AG10803 (cell line): ENCODE measurements around a stretch of chr7.

DNA sequence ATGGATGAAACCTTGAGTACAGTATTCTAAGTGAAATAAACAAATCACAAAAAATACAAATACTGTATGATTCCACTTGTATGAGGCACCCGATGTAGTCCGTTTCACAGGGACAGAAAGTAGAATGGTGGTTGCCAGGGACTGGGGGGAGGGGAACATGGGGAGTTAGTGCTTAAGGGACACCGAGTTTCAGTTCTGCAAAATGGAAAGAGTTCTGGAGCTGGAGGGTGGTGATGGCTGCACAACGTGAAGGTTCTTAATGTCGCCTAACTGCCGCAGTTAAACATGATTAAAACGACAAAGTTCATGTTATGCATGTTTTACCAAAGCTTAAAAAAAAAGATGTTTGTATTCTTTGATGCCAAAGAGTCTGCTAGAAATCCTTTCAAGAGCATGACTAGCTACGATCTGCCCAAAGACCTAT is 7.2 kb downstream of the TNS3 start:
- RRBS, result no CpG with 5 or more reads among the region's 8 CpGs

GRCh38 chr7:47757894-47758450 is 176.1 kb upstream of the TNS3 start:
- RRBS, result no CpG with 5 or more reads among the region's 10 CpGs

DNA sequence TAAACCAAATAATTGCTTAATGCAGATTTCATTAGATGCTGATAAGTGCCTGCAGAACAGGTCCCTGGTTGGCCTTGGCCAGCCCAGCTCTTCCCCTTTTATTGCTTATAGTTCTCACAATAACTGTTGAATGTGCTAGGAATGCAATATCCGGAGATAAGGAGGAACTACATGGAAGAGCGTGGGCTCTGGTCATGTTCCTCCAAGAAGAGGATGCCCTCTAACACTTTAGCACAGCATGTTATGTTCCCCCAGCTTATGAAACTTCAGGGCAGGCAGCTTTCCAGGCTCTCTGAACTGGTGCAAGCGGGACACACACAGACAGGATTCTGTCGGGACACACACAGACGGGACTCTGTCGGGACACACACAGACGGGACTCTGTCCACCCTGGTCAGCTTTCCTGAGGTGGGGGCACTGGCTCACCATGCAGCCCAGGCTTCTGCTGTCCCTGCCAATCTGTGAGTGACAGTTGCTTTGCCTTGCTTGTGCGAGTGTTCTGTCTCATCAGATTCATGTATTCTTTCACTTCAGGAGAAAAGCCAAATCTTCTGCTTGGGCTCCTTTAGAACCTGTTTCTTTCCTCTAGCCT is 141.5 kb downstream of the PKD1L1 start:
- RRBS, result no CpG with 5 or more reads among the region's 8 CpGs

- RRBS, result no CpG with 5 or more reads among the region's 7 CpGs
Observed at GRCh38 chr7:47969497-47969973, 9.9 kb downstream of the HUS1 start.

- RRBS, result no CpG with 5 or more reads among the region's 1 CpG
Observed at GRCh38 chr7:47970950-47971175, 8.6 kb downstream of the HUS1 start.

DNA sequence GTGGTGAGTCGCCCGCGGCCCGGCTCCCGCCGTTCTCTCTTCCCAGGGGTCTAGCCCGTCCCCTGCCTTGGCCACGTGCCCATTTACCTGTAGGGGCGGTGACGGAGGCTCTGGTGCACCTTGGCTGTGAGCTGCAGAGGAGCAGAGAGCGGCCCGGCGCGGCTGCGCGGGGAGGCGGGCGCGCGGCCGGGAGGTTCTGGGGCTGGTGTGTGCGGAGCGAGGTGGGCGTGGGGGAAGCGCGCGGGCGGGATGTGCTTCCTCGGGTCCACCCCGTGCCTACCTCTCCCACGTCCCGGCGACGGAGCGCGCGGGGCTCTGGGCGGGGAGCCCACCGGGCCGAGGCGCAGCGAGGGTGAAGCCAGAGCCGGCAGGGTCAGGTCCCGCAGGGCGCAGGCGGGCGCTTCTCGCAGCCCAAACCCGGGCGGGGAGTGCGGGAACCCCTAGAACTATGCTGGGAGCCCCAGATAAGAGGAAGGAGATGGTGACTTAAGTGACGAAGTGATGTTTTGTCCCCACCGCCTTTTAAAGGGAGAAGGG is 419 bp downstream of the UPP1 start:
- RRBS, result 7% methylated on average over 25 of the region's 53 CpGs

- RRBS, result 89% methylated on average over 4 of the region's 18 CpGs
Observed at GRCh38 chr7:48101497-48102754, 12.9 kb downstream of the UPP1 start.

- RRBS, result 95% methylated on average over 2 of the region's 15 CpGs
Observed at GRCh38 chr7:48108126-48108556, 19.1 kb downstream of the UPP1 start.

GRCh38 chr7:49775629-49776254 is 2.3 kb downstream of the VWC2 start:
- RRBS, result 3% methylated on average over 36 of the region's 65 CpGs

GRCh38 chr7:50303354-50303566 is 1.3 kb upstream of the IKZF1 start:
- RRBS, result no CpG with 5 or more reads among the region's 14 CpGs

DNA sequence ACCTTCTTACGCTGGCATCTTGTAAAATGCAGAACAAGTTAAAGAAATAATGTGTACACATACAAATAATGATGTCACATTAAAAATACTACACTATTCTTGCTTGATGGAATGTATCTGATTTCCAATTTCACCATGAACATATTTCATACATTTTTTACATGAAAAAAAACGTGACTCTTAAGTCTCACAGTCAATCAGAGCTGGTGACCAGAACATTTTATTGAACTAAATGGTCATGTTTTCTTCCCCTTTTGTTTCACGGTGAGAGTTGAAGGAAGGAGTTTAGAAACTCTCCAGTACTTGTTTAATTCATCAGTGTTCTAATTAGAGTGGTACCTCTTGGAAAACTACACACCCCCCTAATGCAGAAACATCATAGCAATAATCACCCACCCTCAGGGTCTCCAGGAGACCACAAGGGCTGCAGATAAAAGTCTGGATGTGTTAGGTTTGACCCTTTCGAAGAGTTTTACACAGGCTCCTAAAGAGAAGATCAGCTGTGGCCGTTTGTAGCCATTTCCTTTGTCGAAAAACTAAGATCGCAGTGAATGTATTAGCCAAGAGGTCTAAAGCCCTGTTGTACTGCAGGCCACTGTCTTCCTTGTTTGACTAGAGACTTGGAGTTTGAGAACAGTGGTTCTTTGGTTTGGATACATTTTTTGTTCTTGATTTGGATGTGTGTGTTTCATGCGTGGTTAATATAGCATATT is 1.8 kb downstream of the IKZF1 start:
- RRBS, result no CpG with 5 or more reads among the region's 8 CpGs

DNA sequence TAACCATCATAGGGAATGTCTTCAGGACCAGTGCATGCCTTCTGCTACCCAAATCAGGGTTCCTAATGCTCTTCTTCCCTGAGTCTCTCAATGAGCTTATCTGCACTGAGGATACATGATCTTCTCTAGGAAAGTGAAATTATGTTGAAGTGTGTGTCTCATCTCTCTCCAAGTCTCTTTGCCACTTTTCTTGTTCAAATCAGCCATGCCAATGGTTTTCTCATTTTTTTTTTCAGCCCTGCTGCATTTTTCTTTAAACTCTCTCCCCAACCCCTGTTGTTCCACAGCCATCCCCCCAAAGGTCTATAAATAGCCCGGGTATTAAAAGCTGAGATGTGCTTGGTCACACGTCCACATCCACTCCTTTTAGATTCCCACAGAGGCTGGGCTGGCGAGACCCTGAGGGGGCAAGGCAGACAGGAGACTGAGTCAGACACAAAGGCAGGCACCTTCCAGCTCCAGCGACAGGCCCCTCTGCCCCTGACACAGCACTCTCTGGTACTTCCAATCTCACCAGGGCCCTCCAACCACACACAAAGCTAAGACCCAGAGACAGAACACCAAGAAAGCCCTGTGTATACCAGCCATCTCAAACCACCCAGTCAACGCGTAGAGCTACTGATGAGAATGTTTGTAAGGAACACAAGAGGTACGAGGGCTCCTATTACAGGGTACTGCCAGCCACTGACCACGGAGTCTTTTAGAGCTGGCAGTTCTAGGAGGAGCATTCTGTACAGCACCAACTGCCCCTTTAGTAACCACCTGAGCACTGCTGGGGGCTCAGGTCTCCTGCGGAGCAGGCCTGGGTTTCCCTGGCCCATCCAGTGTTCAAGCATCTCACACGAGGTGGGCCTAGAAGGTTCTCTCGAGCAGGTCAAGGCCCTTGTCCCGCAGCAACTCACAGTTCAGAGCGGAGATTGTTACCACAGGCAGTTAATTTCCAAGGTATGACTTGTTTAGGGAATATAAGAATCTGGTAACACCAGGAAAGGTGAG is 64.1 kb upstream of the DDC start:
- RRBS, result no CpG with 5 or more reads among the region's 13 CpGs

DNA sequence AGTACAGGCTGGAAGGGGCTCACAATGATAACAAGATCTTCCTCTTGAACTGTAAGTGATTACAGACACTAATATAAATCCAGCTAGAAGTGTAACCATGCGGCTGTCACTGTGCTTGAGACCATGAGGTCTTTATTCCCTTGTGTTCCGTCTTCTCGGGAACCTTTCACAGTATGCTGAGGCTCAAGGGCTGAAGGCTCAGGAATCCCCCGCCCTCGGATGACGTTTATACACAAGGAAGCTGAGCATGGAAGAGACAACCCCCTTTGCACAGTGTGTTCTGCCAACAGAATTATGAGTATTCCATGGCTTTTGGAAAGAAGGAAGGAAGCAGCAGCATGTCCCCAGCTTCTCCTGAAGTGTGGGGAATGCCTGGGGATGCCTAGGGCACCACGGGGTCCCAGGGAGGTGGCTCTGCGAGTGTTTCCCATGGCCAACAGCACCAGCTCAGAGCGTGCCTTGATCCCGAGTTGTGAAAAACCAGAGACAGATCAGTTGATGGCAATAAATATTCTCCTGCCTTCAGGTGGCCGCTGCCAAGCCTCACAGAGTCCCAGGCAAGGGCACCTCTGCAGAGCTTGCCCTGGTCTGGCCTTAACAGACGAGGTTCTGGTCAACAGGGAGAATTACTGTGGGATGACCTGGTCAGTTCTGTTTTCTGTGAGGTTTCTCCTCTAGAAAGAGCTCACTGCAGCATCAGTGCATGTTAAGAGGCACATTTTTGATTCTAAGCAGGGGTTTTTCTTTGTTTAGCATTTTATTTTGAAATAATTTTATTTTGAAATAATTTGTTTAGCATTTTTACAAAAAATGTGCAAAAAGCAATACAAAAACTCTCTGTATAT is 88.9 kb upstream of the DDC start:
- RRBS, result no CpG with 5 or more reads among the region's 12 CpGs

- RRBS, result no CpG with 5 or more reads among the region's 8 CpGs
Observed at GRCh38 chr7:50661587-50662116, 96.4 kb upstream of the DDC start.

- RRBS, result no CpG with 5 or more reads among the region's 4 CpGs
Observed at GRCh38 chr7:50683951-50684410, 98.7 kb downstream of the GRB10 start.

GRCh38 chr7:50695111-50695742 is 87.5 kb downstream of the GRB10 start:
- RRBS, result no CpG with 5 or more reads among the region's 6 CpGs

- RRBS, result no CpG with 5 or more reads among the region's 9 CpGs
Observed at GRCh38 chr7:50771146-50771888, 11.4 kb downstream of the GRB10 start.

DNA sequence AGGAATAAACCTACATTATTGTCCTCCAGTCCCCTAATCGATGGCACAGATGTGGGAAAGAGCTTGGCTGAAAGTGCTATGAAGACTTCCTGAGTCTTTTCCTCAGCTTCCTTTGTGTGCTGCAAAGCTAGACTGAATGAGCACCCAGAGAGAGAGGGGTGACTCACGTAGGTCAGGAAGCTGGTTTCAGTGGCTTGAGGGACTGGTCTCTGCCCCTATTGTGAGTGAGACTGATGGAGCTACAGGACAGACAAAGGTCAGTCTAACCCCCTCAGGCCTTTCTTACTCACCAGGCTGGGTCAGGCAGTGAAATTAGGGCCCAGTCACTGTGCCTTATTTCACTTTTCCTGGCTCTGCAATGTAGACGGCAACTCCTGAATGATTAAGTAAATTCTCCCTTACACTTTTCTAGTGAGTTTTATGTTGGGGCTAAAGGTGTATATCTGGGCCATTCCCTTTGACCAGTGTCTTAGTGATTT is 171.2 kb upstream of the GRB10 start:
- RRBS, result no CpG with 5 or more reads among the region's 3 CpGs

DNA sequence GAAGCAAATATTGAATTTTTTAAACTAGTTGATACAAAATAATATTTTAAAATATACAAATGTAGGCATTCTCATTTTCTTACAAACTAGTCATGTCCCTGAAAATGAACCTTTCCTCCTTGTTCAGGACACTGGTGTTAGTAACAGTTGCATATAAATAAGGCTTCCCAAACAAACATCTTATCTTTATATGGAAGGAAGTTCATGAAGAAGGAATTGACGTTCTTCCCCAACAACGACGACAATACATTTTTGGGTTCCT is 182.8 kb downstream of the COBL start:
- RRBS, result no CpG with 5 or more reads among the region's 3 CpGs

DNA sequence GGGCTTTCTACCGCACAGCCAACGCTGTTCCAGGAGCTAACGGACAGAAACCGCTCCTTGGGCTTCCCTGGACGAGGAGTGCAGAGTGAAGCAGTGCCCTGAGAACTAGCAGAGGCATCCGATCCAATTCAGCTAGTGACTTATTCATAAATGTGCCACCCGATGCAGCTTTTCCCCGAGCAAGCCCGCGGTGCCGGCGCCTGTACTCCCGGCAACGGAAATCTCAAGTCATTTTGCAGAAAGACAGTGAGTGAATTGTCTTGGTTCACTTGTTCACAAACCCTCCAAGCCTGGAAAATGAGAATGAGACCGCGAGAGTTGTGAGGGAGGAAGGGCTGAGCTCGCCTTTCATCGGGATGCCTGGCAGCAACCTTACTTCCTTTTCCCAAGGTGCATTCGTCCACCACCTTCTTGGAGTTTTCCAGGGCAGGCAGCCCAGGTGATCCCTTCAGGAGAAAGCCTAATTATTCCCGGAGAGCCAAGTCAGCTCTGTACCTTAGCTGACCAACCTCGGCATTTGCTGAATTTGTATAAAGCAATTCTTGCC is 87.4 kb downstream of the COBL start:
- RRBS, result no CpG with 5 or more reads among the region's 21 CpGs